Hair follicle dermal papilla cell (primary cell): ENCODE data around the gene SLC39A11.

DNA sequence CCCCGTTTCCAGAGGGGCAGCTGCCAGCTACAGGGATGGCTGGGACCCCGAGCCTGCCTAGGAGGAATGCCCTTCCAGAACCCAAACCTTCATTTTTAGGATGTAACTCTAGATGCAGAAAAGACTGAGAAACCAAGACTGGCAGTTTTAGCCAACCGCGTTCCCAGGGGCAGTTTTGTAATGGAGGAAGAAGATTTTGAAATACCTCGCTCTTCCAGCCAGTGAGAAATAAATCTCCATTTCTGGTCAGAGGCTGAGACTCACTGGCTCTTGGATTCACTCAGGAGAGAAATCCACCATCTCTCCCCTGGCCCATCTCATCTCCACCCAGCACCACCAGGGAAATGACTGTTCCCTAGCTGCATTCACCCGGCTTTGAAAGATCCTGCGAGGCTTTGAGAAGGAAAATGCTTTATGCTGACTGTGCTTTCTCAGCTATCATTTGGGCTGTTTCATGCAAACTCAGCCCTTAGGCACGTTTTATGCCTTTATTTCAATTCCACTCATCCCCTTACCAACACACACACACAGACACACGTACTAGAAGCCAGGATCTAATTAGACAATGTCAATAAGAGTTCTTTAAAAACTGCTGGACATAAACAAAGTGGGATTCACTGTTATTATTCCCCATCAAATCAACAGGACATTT lies 185.3 kb downstream of the SOX9 start:
- CAGE, long polyA plus RNA, result no peak

DNA sequence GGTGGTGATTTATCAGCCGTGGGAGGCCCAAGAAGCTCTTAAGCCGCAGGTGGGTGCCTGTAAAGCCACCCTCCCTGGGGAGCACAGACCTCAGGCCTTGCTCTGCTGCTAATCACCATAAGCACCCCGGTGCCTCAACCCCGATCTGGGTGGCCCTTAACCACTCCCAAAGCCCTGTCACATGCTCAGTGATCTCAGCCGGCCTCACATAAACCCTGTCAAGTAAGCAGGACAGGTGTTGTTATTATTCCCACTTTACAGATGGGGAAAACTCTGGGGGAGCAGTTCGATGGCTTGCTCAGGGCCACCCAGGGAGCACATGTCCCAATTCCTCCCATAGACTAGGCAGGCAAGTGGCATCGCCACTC lies 299.1 kb downstream of the SOX9 start:
- CAGE, long polyA plus RNA, result no peak

GRCh38 chr17:72444971-72445417 lies 324.2 kb downstream of the SOX9 start:
- CAGE, long polyA plus RNA, result no peak

DNA sequence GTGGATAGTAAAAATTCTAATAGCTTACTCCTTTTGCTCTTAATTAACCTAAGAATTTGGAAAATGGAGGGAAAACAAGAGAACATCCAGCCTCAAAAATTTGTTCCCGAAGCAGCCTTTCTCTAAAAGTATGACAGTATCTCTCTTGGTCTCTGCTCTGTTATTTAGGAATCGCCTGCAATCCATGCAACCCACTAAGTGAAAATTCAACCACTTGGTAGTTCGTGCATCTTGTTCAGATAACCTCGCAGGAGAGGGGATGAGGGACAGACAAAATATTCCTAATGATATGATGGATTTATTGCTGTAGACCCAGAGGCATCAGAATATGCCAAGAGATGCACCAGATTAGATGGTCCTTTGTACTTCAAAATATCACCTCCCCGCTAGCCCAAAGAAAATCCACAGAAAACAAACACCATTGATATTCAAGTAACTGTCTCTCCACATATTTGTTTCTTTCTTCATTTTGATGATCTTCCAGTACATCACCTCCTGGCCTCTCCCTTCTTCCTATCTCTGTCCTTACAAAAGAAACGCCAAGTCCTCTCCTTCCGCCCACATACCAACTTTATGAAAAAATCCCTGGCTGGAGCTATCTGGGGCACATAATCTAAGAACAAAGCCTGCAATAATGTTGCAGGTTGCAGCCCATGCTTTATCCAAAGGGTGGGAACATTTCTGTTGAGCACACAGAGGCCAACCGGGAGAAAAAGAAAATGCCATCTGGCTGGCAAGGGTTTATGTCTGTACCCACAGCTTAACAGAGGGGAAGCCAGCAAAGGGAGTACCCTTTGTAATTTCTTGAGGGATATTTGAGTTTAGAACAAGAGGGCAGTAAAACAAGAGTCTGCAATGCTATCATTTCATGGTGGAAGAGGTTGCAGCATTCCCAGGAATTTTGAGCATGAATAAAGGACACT lies 409.4 kb downstream of the SOX9 start:
- CAGE, long polyA plus RNA, result no peak

DNA sequence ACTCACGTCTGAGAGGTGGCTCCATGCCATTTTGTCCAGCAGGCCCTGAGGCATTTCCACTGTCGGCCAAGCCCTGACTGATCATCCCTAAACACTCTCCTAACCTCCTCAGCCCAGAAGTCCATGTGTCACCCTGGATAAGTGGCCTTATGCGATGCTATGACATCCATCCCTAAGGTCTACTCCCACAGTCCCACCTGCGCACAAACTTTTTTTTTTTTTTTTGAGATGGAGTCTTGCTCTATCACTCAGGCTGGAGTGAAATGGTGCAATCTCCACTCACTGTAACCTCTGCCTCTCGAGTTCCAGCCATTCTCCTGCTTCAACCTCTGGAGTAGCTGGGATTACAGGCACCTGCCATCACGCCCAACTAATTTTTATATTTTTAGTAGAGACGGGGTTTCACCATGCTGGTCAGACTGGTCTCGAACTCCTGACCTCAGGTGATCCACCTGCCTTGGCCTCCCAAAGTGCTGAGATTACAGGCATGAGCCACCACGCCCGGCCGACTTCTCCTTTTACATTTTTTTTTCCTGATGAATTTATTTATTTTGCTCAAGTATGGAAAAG lies 429.7 kb downstream of the SOX9 start:
- CAGE, long polyA plus RNA, result no peak

DNA sequence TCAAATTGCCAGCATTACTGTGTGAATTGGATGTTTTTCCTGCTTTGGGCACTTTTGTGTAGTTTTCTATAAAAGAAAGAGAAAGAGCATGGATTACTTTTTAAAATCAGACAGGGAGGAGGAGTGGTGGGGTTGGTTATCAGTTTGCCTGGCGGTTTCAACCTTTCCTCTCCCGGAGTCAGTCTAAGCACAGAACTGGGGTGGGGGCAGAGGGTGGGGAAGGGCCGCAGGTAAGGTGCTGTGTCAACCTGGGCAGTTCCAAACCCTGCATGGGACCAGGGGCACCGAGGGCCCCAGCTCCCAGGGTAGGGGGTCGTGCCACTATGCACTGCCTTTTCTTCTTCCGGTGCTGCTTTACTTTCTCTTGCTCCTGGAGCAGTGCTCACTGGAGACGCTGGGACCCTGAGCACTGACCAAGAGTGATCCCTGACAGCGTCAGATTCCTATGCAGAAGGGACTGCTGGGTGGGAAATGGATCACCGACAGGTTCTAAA lies 469.9 kb downstream of the SOX9 start:
- CAGE, long polyA plus RNA, result no peak

GRCh38 chr17:72591178-72592020 lies 470.6 kb downstream of the SOX9 start:
- CAGE, long polyA plus RNA, result no peak

- CAGE, long polyA plus RNA, result no peak
These were observed 478.1 kb downstream of the SLC39A11 start for GRCh38 chr17:72614279-72614974.

- CAGE, long polyA plus RNA, result no peak
These were observed 452.8 kb downstream of the SLC39A11 start for GRCh38 chr17:72639594-72640267.

- CAGE, long polyA plus RNA, result no peak
These were observed at the start of gene SLC39A11 for GRCh38 chr17:73092405-73093205. Gene SLC39A11, minus strand, starts transcription at chr17:73092688.

- CAGE, long polyA plus RNA, result no peak
These were observed 5.6 kb downstream of the C17orf80 start for GRCh38 chr17:73237818-73238180.

GRCh38 chr17:73293351-73293935 lies 18.4 kb downstream of the CDC42EP4 start:
- CAGE, long polyA plus RNA, result no peak

GRCh38 chr17:73342625-73343837 lies 31.2 kb upstream of the CDC42EP4 start:
- CAGE, long polyA plus RNA, result no peak

DNA sequence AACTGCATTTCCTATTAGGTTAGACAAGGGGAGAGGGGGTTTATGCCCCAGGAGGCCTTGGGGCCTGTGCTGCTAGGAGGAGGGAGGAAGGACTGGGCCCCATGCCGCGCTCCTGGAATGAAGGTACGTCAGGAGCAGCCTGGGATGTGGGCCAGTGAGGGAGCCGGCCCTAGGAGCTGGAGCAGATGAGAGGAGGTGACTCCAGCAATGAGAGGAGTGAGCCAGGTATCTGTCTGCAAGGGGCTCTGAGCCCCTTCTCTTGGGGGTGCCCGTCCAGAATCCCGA lies 46.9 kb upstream of the CDC42EP4 start:
- CAGE, long polyA plus RNA, result no peak

DNA sequence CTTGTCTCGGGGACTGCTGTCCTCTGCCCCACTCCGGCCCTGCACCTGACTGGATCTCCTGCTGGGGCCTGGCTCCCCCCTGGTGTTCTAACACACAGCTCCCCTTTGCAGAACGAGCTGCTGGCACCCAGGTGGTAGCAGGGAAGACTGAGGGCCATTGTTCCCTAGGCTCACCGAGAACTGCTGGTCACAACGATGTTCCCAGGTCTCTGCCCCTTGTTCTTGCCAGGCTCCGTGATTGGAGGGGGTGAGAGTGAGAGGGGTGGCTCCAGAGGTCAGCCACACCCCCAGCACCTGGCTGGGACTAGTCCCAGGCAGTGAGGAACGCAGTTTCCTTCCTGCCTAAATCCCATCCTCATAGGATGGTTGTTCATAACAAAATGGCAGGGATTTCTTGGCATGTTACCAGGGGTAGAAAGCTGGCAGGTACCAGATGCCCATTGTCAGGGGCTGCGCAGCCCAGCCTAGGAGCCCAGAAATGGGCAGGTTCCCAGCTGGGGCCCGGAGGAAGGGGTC lies 52.1 kb upstream of the CDC42EP4 start:
- CAGE, long polyA plus RNA, result no peak

- CAGE, long polyA plus RNA, result no peak
These were observed 97.3 kb downstream of the SDK2 start for GRCh38 chr17:73546844-73547394.

DNA sequence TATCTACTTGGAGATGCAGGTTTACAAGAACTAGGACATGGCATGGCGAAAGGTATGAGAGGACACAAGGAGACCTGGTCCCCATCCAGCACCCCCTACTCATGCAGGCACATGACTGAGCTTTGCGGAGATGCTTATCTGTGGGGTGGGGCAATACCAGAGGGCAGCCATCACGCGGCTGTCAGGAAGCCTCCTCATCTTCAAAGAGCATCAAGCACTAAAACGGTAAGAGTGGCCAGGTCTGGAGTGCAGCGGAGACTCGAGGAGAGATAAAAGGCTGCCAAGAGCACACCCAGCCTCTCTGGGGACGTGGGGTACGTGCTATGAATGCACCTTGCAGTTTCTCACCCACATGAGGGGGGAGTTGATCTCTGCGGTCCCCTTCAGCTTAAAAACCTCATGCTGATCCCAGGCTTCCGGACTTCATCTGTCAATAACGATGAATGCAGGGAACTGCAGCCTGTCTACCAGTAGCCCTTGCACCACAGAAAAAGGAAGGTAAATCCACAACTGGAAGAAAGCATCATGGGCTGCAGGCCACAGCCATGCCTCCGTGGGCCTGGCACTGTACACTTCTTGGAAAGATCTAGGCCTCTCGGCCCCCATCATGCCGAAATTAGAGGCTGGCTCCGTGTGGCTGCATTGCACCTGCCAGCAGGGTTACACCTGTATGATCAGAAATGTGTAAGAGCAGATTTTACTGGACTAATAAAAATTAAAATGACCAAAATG lies 52.4 kb downstream of the SDK2 start:
- CAGE, long polyA plus RNA, result no peak

GRCh38 chr17:73647930-73648462 lies 3.8 kb upstream of the SDK2 start:
- CAGE, long polyA plus RNA, result no peak

GRCh38 chr17:73718288-73718591 lies 74.0 kb upstream of the SDK2 start:
- CAGE, long polyA plus RNA, result no peak

DNA sequence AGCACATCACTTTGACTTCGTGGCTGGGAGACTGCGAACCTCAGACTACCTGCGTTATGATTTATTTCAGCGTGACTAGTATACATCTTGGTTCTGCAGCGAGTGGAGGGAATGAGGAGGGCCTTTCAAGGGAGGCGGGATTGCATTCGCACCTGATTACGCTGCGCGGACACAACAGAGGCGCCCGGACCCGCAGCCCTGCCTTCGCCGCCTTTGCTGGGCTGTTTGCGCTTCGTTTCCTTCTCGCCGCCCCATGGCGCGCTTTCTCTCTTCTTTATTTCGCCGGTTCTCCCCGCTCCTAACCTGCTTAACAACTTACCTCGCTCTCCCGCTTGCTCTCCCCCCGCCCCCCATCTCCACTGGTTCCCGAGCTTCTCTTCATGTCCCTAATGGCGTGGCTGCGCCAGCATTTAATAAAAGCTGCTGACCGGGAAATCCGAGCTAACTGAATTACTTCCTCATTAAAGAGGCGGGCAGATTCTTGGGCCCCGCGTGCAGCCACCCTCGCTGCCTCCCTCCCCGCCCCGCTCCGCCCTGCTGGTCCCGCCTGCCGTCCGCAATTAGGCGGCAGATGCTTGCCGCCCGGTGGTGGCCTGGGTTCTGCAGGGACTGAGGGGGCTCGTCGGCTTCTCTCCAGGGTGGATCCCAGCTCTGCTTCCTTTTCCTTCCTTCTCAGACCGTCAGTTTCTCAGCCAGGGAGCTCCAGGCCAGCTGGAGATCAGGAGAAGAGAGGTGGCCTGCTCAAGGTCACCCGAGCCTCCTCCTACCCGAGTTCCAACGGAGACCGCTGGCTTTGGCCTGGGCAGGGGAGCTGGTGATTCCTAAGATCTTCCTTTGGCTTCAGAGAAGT lies 257.7 kb upstream of the SDK2 start:
- CAGE, long polyA plus RNA, result no peak